ENCODE measurements around a stretch of chr3.

DNA sequence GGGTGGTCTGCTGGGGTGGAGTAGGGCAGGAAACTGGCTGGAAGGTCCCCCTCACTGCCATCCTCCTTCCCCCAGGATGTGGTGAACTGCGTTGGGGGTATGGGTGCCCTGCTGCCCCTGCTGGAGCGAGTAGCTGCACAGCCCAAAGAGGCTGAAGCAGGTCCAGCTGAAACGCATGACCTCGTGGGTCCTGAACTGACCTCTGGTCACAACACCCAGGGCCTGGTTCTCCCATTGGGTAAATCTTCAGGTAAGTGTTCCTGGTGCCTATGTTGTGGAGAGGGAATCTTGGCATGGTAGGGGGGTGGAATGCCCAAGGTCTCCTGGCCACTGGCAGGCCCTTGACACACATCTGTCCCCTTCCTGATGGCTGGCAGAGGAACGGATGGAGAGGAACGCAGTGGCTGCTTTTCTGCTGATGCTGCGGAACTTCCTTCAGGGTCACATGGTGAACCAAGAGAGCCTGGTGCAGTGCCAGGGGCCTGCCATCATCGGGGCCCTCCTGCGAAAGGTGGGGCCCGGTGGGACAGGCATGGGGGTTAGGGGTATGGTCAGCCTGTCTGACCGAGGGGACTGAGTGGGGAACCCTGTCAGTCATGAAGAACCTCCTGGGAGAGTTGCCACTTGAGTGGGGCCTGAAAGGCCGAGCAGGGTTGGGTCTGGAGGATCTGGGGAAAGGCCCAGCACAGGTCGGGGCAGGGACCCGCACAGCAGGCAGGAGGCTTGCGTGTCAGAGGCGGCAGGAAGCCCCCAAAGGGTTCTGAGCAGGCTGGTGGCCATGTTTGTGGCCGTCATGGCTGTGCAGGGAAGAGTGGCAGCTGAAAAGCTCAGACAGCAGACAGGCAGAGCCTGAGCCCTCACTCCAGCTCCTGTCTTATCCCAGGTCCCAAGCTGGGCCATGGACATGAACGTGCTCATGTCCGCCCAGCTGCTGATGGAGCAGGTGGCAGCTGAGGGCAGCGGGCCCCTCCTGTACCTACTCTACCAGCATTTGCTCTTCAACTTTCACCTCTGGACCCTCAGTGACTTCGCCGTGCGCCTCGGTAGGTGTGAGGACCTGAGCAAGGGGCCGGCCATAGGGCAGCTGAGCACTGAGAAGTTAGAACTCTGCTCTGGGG lies 18.1 kb downstream of the NBEAL2 start:
- PRO-cap: no peak

DNA sequence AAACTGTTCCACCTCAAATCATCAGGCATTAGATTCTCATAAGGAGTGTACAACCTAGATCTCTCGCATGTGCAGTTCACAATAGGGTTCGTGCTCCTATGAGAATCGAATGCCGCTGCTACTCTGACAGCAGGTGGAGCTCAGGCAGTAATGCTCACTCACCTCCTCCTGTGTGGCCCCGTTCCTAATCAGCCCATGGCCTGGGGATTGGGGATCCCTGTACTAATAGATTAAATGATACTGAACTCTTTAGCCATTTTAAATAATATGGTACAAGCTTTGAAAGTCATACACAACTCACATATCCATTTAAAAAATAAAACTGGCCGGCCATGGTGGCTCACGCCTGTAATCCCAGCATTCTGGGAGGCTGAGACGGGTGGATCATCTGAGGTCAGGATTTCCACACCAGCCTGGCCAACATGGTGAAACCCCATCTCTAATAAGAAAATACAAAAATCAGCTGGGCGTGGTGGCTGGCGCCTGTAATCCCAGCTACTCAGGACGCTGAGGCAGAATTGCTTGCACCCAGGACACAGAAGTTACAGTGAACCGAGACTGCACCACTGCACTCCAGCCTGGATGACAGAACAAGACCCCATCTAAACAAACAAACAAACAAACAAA lies 76.4 kb downstream of the SETD2 start:
- PRO-cap: no peak

GRCh38 chr3:47139259-47140008 lies 24.5 kb downstream of the SETD2 start:
- PRO-cap: no peak

DNA sequence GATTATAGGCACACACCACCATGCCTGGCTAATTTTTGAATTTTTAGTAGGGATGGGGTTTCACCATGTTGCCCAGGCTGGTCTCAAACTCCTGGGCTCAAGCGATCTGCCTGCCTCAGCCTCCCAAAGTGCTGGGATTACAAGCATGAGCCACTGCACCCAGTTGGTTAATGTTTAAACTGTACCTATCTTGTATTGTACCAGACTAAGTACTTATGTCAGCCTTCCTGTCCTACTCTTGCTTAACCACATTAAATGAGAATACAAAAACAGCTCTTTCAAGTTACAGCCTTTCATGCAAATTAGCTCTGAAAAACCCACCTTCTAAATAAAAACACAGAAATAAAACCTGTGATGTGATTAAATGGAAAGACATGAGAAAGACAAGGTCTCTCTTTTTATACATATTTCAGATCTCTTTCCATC lies 22.8 kb downstream of the SETD2 start:
- PRO-cap: no peak

GRCh38 chr3:47280453-47281178 lies 2.0 kb downstream of the KIF9 start:
- PRO-cap: no peak

DNA sequence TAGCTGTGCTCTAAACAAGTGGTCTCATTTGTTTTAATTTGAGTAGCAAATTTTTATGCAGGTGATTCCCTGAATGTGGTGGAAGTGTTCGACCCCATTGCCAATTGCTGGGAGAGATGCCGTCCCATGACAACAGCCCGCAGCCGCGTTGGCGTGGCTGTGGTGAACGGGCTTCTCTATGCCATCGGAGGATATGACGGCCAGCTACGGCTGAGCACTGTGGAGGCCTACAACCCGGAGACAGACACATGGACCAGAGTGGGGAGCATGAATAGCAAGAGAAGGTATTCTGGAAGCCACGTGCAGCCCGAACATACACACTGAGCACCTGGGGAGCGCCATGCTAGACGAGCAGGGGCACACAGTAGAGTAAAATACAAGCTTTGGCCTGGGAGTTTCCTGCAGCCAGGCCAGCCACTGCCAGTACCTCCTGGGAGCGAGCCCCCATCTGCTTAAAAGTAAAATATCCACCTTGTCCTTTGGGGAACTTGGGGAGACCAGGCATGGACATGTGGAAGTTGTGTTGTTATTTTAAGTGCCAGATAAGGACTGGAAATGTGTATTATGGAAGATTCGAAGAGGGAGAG lies 44.3 kb upstream of the PTPN23 start:
- PRO-cap: no peak

DNA sequence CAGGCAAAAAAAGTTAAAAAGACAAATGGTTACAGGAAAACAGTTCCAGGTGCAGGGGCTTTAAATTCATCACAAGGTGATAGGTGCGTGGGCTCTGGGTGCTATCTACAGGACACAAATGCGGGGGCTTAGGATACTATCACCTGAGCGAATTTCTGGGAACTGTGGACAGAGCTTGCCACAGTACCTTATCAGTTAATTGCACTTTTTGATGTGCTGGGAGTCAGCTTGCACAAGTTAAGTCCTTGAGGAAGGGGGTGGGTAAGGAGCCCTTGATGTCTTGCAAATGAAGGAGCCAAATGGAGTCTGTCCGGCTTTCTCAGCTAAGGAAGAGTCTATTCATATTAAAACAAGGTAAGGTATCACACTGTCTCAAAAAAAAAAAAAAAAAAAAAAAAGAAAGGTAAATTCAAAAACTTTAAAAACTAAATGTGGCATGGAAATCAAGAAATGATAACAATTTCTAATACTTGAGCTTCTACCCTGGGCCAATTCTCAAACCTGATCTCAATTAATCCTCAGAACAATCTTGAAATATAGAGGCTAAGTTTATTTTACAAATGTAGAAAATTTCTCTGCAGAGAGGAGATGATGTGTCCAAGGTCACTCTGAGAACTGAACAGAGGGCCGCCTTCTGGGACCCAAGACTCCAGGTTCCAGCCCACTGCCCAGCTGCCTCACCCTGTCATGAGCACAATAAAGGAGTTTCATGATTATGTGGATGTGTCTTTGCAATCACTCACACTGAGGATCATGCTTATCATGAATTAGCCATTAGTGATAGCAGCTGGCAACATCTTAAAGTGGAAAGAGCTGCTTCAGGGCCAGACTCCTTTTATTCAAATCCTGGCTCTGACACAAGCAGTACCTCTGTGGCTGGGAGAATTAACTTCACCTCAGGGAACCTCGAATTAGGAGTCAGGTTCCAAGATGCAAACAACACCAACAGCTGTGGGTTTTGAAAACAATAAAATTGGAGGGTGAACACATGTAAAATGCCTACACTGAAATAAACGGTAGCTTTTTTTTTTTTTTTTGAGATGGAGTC lies 6.3 kb upstream of the SCAP start:
- PRO-cap: no peak

DNA sequence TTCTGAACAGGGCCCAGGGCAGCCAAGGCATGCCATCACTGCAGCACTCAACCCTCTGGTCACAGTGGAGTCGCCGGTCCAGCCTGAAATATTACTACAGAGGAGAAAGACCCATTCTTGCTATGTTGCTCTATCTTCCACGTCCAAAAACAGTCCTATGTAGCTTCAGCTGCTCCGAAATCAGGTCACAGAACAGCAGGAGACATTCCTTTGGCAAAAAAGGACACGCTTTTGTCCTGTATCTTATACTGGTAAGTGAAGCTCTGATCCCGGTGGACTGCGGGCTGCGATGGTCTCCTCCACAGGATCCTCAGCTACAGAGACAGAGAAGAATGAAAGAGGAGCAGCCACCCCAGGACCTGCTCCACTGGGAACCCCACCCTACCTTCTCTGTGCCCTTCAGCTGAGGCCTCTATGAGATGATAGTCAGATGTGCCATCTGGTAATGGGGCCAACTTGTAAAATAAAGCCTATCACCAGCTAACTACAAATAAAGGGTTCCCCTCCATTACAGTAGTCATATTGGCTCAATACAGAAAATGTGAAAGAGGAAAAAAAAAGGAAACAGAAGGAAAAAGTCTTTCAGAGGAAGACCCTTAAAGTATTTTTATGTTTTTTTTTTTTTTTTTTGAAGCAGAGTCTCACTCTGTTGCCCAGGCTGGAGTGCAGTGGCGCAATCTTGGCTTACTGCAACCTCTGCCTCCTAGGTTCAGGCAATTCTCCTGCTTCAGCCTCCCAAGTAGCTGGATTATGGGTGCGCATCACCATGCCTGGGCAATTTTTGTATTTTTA lies 17.4 kb downstream of the ELP6 start:
- PRO-cap: no peak

GRCh38 chr3:47662234-47662710 lies 83.6 kb upstream of the CSPG5 start:
- PRO-cap: no peak

DNA sequence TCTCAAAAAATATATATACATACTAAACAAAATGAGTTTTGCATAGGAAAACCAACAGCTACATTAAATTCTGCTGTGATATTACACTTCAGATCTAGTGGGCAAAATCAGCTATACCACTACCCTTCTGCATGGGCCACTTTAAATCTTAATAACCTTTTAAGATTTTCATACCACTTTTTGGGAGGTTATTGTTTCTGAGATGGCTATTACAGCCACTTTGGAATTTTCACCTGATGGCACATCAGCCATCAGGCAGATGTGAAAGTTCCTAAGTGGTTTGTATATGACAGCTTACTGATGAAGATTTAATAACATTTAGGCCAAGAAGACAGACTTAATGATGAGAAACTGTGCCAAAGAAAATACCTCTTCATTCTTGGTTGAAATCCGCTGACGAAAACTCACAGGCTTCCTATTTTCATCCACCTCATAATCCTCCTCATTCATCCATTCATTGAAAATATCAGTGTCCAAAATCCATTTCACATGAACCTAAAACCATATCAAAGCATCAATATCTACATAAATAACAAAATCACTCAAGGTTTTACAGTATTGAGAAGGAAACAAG lies 71.3 kb downstream of the SMARCC1 start:
- PRO-cap: no peak

- PRO-cap: no peak
These were observed 67.4 kb downstream of the SMARCC1 start for GRCh38 chr3:47714265-47714666.

GRCh38 chr3:47777913-47778314 lies 3.8 kb downstream of the SMARCC1 start:
- PRO-cap: unidirectional peak, plus-strand start at chr3:47778122

DNA sequence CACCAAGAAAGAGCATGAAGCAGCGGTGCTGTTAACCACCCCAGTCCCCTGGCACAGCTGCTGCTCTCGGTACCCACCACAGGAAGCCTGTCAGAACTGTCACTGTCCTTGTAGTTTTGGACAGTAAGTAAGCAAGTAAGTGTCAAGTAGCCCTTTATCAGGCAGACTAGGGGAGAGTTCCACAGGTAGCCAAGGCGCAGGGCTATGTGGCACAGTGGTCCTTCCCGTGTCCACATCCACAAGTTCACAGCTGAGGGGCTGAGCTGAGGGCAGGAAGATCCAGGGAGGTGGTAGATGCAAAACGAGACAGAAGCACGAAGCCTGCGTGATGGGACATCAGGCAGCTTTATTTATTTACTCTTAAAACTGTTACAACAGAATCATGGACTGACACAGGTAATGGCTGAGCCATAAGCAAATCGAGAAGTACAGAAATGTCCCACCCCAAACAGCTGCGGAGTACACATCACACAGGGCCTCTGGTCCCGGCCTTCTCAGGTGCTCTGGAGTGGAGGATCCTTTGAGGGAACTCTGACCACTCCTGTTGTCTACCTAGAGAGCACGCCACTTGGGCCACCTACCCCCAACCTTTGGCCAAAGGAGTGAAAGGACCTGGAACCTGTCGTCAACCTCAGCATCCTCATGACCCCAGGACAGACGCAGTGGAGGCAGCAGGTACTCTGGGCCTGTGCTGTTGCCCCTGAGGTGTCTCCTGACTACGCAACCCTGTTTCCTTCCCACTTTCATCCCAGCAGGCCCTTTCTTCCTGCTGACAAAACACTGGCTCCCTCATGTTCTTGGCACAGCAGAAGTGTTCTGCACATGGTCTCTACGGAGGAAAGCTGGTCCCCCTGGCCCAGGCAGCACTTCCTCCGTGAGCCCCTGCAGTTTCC lies 47.7 kb downstream of the DHX30 start:
- PRO-cap: no peak

GRCh38 chr3:47891803-47892873 lies 89.2 kb downstream of the DHX30 start:
- PRO-cap: no peak

DNA sequence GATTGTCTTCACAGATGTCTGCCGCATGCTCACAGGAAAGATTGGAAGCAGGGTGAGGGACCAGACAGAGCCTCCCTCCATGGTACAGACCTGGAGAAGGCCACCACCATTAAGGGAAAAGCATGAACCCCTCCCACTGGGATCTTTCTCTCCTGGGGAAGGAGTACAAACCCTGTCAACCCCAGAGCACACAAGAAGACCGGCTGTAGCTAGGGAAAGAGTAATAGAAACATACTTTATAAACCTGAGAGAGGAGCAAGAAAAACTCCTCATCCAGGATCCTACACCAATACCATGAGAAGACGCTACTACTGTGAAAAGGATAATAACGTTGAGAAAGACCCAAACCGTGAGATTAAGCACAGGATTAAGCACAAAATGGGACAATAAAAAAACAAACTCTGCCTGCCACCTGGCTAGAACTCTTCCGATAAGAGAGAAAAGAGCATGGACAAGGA lies 20.2 kb downstream of the MAP4 start:
- PRO-cap: no peak

GRCh38 chr3:48403720-48404789 lies 25.8 kb downstream of the PLXNB1 start:
- PRO-cap: no peak

GRCh38 chr3:48433542-48434248 lies 3.8 kb upstream of the PLXNB1 start:
- PRO-cap: no peak

- PRO-cap: no peak
These were observed 1.8 kb downstream of the TREX1 start for GRCh38 chr3:48467691-48468310.

GRCh38 chr3:48469173-48469661 lies 3.2 kb downstream of the TREX1 start:
- PRO-cap: no peak

DNA sequence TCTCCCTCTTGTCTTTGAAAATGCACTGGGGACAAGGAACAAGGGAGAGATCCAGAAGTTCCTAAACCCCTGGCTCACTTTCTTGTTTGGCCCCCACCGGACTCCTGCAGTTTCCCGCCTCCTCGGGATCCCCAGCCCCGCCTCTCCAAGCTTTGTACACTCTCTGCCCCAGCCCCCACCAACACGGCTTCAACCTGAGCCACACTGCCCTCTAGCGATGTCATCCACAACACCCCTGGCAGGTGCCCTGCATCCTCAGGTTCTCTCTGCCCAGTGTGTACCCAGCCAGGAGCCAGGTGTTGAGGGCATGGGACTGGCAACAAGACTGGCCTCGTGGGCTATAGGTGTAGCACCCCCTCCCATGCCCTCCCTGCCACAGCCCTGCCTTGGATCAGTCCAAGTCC lies 1.5 kb upstream of the PFKFB4 start:
- PRO-cap: bidirectional peak, plus-strand start at position 227 of the sequence, minus-strand start at position 113 of the sequence

Measured in REH cell (cell line).